Esophagus squamous epithelium (tissue), 4 donors: ENCODE data around the genes TSTD1 and ADAMTS4.

DNA sequence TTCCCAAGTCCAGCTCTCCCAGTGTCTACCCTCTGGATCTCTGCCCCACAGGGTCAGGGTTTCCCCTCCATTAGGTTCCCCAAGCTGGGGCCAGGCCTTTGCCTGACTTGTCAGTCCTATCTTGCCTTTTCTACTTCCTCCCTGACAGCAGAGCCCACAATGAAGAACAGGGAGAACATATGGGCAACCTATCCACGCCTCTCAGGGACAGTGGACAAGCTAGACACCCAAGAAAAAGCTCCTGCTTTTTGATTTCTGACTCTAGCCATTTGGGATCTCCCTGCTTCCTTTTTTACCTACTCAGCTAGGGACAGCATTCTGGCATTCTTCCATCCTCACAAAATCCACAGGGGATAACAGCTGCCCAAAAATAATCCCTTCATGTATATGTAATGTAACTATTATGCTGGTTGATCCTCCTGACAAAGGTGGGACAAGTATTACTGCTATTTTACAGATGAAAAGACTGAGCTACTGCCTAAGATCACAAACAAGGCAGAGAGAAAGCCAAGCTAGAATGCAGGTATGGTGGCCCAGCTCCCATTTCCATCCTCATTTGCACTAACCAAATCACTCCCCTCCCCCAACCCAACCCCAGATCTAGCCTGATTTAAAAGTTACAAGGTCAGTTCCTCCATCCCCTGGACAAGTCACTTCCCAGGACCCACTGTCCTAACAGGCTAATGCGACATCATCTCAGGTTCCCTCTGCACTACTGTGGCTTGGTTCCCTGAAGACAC is 2.6 kb downstream of the F11R start:
- PRO-cap = unidirectional peak, plus-strand start at position 489 of the sequence
- RAMPAGE, long total RNA, 4 experiments = no peak in any of the 4 experiments

DNA sequence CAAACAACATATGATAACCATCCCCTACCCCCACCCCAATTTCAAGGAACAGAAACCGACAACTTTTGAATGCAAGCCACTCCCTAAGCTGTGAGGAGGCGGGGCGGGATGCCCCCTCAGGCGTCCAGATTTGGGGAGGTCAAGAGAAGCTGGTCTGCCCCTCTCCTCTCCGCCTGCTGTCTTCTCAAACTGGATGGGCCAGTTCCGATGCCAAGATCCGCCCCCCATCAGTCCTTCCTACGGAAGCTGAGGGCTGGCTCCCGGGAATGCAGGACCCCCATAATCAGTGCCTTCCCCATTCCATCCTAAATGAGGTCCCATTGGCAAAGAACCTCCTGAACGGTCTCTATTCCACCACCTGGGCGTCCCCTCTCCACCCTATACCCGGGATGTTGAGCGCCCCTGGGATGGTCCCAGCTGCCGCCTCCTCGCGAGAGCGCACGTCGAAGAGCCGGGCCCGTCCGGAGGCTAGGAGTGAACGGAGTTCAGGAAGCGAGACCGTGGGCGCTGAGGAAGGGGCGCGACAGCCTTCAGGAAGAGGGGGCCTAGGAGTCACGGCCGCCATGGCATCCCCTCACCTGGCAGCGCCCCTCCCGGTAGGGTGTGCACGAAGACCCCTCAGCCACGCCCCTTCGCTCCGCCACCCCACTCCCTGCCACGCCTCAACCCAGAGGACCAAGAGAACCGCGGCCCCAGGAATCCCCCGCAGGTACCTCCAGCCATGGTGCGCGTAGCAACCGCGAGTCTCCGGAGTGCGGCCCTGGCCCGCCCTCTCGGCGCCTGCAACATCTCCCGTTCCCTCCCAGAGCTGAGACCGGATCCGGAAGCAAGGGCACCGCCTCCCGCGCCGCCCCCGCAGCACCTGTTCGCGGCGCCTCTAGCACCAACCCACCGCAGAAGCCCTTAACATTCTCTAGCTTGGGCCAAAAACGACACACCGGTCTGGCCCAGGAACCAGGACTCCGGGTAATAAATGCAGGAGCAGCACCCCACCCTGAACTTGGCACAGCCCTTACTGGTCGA is at the start of gene TSTD1:
TSTD1 (minus strand) TSS at position 798 of the 1,023 bp plus-strand sequence.
- PRO-cap = bidirectional peak, plus-strand start at position 201 of the sequence, minus-strand start at position 181 of the sequence; bidirectional peak, plus-strand start at position 906 of the sequence, minus-strand start at position 784 of the sequence; unidirectional peak, minus-strand start at position 944 of the sequence
- RAMPAGE, long total RNA, 4 experiments = start-site peak on the minus strand in 4 of 4 experiments, centred at positions 775 to 781 of the sequence, 729 to 1,841 reads per replicate

GRCh38 chr1:161065462-161065848 is 4.2 kb downstream of the ARHGAP30 start:
- PRO-cap = no peak
- RAMPAGE, long total RNA, 4 experiments = no peak in any of the 4 experiments

DNA sequence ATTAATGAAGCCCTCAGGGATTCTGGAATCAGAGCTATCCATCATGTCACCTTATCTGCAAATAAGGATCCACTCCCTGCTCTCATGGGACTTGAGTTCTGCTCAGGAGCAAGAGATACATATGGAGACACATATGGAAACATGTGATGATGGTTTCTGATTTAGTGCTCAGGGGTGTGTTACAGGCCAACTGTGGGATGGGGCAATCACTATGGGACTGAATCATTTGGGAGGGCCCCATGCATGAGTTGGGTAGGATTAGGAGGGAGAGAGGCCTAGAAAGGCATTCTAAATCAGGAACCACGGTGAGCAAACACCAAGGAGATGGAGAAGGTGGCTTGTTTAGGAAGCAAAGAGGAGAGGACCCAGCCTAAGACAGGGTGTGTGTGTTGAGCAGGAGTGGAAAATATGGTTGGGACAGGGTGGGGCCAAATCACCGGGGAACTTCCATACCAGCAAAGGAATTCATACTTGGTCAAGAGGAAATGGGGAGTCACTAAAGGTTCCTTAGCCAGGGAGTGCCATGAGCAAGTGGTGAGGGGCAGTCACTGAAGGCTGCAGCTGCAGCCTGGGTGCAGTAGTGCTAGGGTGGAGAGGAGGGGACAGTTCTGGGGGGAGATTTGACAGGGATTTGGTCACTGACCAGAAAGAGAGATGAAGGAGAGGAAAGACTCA is 8.5 kb downstream of the NECTIN4 start:
- PRO-cap = unidirectional peak, plus-strand start at position 300 of the sequence; bidirectional peak, plus-strand start at position 518 of the sequence, minus-strand start at position 377 of the sequence
- RAMPAGE, long total RNA, 4 experiments = no peak in any of the 4 experiments

- PRO-cap = no peak
- RAMPAGE, long total RNA, 4 experiments = no peak in any of the 4 experiments
Observed at GRCh38 chr1:161175633-161176148, 1.6 kb downstream of the B4GALT3 start.

DNA sequence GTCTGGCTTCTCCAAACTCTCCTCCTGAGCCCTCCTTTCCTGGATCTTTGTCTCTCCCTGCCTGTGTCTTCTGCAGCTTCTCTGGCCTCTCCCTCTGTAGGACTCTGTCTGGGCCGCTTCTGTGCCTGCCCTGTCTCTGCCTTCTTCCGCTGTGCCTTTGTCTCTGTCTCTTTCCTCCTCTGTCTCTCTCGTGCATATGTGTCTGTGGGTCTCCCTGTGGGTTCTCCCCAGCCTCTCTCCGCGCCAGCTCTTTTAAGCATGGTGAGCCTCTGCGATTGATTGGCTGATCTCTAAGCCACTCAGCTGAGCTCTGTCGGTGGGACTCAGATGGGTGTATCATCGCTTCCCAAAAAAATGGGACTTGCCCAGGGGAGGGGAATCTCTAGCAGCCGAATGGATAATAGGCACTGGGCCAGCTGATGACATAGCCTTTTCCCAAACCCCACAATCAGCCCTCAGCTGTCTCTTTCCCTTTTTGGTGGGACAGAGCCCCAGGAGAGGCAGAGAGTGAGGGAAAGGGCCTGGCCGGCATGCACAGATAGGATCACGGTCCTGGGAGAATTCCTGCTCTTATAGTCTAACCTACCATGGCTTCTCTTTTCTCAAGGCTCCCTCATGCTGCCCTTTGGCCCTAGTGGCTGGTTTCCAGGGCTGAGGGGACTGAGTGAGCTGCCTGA is at the start of gene ADAMTS4:
ADAMTS4 (minus strand) TSS at position 228 of the 677 bp plus-strand sequence.
- PRO-cap = bidirectional peak, plus-strand start at position 503 of the sequence, minus-strand start at position 226 of the sequence
- RAMPAGE, long total RNA, 4 experiments = start-site peak on the minus strand in 1 of 4 experiments, centred at position 202 of the sequence, 9 reads per replicate

DNA sequence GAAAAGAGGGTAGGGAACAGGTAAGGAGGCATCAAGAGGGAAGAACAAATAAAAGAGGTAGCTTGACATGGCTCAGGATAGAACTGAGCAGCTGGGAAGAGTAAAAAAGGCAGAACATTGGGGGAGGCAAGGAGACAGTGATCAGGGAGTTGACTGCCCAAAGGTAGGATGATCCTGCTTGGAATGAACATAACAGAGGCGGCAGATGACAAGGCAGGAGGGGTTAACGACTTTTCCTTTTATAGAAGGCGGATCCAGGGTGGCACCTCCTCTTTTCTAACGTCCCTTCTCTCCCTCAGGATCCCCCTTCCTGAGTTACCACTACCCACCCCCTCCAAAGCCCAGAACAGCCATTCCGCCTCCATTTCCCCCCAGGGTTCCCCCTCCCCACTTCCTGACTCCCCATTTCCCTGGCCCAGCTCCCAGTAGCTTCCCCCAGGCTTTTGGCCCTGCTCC is 678 bp upstream of the ADAMTS4 start:
- PRO-cap = no peak
- RAMPAGE, long total RNA, 4 experiments = no peak in any of the 4 experiments

DNA sequence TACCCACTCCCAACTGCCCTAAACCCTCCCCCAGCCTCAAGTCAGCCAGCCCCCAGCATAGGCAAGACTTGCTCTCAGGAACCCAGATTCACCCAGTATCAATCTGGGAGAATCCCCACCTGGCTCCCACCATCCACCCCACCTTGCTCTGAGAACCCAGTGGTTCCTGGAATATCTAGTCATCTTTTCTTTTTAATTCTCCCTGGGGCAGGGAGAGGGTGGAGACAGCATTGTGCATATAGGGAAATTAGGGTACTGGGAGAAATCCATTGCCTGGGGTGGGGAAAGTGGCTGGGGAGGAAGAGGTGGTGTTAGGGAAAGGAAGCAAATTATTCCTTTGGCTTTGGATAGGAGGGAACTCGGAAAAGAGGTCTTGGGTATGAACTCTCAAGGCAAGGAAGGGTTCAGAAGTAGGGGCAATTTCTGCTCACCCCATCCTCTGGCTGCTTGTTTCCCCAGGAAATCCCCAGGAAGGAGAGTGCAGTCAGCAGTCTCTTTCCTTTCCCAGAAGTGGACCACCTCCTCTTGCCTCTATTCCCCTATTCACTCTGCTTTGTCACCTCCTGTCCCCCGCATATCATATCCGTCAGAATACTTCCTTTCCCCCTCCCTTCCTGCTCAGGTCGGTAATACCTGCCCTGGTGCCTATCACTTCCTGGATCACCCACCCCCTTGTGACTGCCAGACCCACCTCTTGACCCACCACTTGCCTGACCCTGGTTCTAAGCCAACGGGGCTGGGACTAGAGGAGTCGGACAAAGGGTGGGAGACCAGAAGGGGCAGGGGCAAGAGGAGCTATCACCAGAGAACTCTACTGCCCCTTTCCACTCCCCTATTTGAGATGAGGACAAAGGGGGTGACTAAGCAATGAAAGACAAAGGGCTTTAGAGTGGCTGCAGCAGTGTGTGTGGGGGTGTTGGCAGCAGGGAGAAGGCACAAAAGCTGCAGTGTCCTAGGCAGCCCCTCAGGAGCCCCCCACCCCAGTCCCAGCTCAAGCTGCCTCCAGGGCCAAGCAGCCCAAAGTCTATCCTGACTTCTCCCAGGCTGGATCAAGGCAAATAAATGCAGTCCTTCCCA is 1.4 kb upstream of the ADAMTS4 start:
- PRO-cap = unidirectional peak, minus-strand start at position 550 of the sequence
- RAMPAGE, long total RNA, 4 experiments = no peak in any of the 4 experiments

- PRO-cap = no peak
- RAMPAGE, long total RNA, 4 experiments = no peak in any of the 4 experiments
Observed at GRCh38 chr1:161226827-161228151, 1.4 kb downstream of the TOMM40L start.

- PRO-cap = no peak
- RAMPAGE, long total RNA, 4 experiments = no peak in any of the 4 experiments
Observed at GRCh38 chr1:161313433-161314058, 635 bp upstream of the SDHC start.

- PRO-cap = no peak
- RAMPAGE, long total RNA, 4 experiments = no peak in any of the 4 experiments
Observed at GRCh38 chr1:161506224-161507155, 1.2 kb downstream of the FCGR2A start.

DNA sequence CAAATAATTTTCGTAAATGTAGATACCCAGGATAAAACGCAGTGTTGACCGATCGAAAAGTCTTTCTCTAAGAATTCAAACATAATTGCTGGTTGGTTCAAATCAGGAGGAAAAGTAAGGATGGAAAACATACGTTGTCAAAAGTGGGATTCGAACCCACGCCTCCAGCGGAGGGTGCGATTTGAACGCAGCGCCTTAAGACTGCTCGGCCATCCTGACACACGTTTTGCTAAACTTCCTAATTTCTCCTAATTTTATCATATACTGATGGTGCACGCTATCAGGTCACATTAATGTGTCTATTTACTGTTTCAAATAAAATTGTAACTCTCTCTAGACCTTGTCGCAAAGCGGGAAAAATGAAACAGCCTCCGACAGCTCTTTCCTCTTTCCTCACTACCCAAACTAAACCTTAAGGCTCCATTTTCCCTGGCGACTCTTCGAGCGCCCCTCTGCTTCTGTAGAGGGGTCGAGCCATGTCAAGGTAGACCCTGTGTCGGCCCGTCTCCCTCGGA is 19.1 kb downstream of the FCGR3B start:
- PRO-cap = no peak
- RAMPAGE, long total RNA, 4 experiments = no peak in any of the 4 experiments

DNA sequence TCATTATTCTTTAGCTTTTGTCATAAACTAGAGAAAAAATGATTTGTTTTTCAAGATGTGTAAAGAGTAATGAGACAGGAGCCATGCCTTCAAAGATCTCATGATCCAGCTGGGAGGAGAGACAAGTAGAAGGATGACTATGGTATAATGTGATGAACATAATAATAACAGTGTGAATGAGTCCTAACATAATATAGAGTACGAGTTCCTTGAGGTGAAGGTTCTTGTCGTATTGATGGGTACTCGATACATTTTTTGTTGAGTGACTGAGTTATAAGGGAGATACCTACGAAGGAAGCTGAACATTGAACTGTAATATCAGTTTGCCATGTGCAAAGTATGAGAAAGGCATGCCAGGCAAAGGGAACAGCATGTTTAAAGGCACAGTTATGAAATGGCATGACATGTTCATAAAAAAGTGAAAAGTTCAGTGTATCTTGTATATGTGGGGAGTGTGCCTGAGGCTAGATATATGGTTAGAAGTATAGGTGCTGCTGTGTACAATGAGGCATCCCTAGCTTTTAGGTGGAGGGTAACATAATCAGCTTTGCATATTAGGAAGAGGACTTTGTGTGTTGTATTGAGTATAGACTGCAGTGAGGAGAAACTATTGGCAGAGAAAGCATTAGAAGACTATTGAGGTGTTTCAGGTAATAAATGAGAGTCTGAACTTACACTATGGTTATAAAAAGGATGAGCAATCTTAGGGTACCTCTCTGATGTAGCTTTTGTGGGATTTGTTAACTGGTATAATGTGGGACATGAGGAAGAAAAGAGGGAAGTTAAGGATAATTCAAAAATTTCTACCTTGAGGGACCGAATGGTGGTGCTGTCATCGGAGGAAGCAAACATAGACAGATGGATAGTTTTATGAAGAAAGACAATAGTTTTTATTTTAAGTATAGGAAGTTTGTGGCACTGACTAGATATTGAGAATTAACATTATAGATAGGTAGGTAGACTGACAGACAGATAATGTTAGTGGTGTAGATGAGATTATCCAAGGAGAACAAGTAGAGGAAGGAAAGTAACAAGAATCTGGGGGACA is 55.4 kb downstream of the ATF6 start:
- PRO-cap = no peak
- RAMPAGE, long total RNA, 4 experiments = no peak in any of the 4 experiments

DNA sequence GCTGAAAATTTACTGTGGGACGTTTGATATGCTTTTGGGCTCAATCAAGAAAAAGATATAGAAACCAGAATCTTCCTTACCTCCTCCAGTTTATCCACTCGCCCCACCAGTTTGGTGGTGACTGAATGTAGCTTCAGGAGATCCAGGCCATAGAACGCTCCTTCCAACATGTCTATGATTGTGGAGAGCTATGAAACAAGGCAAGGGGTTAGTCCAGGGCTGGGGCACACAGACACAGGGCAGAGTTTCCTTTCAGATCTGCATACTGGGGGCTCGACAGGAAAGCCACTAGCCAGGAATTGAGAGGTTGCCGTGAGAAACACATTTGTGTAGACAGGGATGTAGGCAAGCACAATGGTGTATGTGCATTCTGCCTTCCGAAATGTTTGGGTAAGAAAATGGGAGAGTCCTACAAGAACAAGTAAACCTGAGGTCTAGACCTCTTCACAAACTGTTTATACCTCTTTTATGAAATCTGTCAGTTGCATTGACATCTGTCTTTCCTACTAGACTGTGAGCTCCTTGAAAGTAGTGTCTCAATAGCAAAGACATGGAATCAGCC is 6.3 kb downstream of the OLFML2B start:
- PRO-cap = no peak
- RAMPAGE, long total RNA, 4 experiments = no peak in any of the 4 experiments

- PRO-cap = no peak
- RAMPAGE, long total RNA, 4 experiments = no peak in any of the 4 experiments
Observed at GRCh38 chr1:162284942-162285542, 91.6 kb downstream of the SPATA46 start.

- PRO-cap = no peak
- RAMPAGE, long total RNA, 4 experiments = no peak in any of the 4 experiments
Observed at GRCh38 chr1:162400731-162401278, 11.1 kb downstream of the SH2D1B start.

- PRO-cap = unidirectional peak, plus-strand start at chr1:162561122
- RAMPAGE, long total RNA, 4 experiments = no peak in any of the 4 experiments
Observed at GRCh38 chr1:162560943-162561273, 614 bp upstream of the UAP1 start.

GRCh38 chr1:162592434-162593400 is 31.2 kb downstream of the UAP1 start:
- PRO-cap = no peak
- RAMPAGE, long total RNA, 4 experiments = no peak in any of the 4 experiments

- PRO-cap = unidirectional peak, minus-strand start at chr1:162676908
- RAMPAGE, long total RNA, 4 experiments = no peak in any of the 4 experiments
Observed at GRCh38 chr1:162676553-162677316, 44.5 kb downstream of the DDR2 start.

- PRO-cap = no peak
- RAMPAGE, long total RNA, 4 experiments = start-site peak on the plus strand in 1 of 4 experiments, at chr1:162780137-162780193 at its widest, 5 reads per replicate
Observed at GRCh38 chr1:162780041-162781120, 10.1 kb upstream of the HSD17B7 start.